HL-60 (cell line): Measurements from ENCODE around the gene ACCSL.

DNA sequence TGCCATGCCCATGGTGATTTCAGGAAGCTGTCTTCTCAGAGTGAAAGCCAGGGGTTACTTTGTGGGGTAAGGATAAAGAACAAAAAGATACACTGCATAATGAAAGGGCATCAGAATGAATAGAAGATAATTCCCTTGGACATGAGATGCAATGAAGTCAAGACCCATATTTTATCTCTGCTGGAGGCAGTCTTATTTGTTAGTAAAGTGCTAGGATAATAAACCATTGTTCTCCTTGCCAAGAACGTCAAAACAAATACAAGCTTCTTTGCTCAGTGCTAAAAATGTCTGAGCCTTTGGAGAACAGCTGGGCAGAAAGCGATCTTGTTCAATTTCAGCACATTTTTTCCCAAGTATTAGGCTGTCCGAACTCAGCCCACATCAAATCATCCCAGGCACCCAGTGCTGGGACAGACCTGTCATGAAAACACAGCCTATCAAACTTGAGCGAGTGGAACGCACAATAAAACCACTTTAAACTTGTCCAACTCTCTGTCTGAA is 38.0 kb upstream of the LDLRAD3 start:
- RRBS: no CpG with 5 or more reads among the region's 5 CpGs

- RRBS: no CpG with 5 or more reads among the region's 11 CpGs
Observed at GRCh38 chr11:36345040-36345509, 49.0 kb downstream of the PRR5L start.

GRCh38 chr11:36375150-36375844 is 79.2 kb downstream of the PRR5L start:
- RRBS: no CpG with 5 or more reads among the region's 8 CpGs

DNA sequence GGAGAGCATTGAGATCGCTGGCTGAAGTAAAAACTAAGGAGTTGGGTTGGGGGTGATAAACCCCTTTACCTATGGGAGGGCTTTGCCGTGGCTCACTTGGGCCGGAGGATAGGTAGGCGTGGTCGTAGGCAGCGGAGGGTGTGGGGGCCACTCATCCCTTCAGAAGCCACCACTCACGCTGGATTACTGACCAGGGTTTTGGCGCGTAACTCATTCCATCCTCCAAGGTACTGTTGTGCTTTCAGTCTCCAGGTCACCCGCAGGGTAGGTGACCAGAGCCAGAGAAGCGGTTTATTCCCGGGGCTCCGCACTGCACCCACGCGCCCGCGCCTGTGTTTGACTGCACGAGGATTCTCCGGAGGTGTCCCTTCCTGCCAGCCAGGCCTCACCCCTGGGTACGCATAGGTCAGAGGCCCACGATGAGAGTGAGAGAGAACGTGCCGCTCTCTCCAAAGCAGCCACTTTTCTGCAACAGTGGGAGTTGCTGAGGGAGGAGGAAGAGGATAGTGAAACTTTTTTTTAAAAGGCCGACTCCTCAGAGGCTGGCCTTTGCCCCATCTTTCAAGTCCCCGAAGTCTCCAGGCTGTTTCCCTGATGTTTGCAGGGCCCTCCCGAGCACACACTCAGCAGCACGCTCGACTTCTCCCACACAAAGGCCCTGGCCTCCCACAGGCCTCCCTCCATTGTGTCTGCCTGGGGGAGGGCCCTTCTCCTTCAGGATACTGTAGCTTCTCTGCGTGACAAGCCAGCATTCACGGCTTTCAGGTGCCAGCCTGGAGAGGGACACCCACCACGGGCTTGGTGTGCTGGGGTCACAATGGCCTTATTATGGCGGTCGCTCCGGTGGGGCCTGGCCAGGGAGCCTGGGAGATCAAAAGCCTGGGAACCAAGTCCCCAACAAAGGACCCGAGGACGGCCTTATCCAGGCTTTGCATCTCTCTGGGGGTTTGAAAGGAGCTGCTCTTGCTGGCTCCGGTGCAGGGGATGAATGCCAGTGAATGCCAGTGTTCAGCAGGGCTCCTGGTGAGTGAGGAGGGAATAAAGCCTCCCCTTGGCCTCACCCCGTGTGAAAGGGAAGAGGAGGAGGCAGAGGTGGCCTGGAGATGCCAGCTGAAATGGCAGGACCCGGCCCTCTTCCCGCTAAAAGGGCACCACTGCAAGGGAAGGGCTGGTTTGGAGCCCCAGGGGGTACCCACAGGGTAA is 55.2 kb downstream of the TRAF6 start:
- RRBS: 90% methylated on average over 8 of the region's 40 CpGs

GRCh38 chr11:36501101-36501718 is 8.9 kb downstream of the TRAF6 start:
- RRBS: no CpG with 5 or more reads among the region's 6 CpGs

- RRBS: no CpG with 5 or more reads among the region's 6 CpGs
Observed at GRCh38 chr11:41971465-41971869, 512.0 kb upstream of the LRRC4C start.

- RRBS: no CpG with 5 or more reads among the region's 1 CpG
Observed at GRCh38 chr11:42631191-42631672, 680.6 kb upstream of the API5 start.

DNA sequence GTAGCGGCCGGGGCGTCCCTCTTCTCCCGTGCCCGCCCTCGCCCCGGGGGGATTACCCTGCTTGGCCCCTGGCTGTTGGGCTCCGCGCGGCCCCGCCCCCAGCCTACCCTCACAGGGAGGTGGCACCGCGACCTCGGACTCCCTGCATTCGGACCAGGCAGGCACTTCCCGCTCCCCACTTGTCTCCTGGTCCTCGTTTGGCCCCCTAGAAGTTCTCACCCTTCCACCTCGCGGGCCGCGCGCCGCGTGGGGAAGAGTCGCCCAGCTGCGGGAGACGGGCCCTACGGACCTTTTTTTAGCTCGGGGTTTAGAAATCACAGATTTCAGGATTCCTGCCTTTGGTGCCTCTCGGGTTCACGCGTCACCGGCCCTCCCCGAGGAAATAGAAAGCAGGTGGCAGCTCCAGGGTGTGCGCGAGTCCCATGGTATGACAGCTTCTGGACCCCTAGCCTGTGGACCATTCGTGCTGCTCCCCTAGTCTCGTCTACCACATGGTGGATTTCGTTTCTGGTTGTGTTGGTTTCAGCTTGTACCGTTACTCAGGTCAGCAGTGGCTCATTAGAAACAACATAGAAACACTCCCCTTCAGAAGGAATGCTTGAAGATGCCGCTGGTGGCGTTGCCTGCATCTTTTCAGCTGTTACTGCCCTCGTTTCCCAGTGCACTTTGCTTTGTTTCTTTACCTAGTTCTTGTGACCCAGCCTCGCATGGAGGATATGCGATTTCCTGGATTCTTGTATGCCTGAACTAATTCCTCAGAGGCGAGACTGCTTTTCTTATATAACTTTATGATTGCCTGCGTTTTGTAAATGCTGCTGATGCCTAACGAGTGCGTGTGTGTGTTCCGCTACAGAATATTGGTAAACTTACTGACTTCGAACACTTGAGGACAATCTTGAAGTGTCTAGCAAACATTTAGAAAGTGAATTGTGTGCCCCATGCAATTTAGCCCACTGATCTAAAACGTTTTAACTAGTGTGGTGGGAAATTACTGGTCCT is 693 bp downstream of the TTC17 start:
- RRBS: 4% methylated on average over 7 of the region's 52 CpGs

DNA sequence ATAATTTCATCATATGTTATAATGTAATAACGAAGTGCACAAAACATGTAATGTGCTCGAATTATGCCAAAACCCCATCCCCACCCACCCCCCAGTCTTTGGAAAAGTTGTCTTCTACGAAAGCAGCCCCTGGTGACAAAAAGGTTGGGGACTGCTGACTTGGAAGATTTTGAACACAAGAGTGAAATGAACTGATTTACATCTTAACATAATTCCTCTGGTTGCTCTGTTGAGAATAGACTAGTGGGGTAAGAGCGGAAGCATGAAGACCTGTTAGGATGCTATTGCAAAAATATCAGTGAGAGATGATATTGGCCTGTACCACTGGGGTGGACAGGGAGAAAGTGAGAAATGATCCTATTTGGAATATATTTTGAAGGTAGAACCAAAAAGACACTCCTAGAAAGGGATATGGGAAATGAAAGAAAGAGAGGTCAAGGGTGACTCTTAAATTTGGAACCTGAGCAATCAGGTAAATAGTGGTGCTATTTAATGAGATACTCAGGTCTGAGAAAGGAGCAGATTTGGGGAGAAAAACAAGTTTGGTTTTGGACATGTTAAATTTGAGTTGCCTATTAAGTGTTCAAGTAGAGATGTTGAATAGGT is 63.1 kb downstream of the TTC17 start:
- RRBS: no CpG with 5 or more reads among the region's 4 CpGs

GRCh38 chr11:43681678-43681993 is 1.1 kb downstream of the HSD17B12 start:
- RRBS: no CpG with 5 or more reads among the region's 7 CpGs

GRCh38 chr11:43681996-43682533 is 1.5 kb downstream of the HSD17B12 start:
- RRBS: no CpG with 5 or more reads among the region's 13 CpGs

GRCh38 chr11:43697357-43698270 is 17.1 kb downstream of the HSD17B12 start:
- RRBS: no CpG with 5 or more reads among the region's 2 CpGs

- RRBS: no CpG with 5 or more reads among the region's 2 CpGs
Observed at GRCh38 chr11:43905673-43906320, 25.2 kb downstream of the ALKBH3 start.

DNA sequence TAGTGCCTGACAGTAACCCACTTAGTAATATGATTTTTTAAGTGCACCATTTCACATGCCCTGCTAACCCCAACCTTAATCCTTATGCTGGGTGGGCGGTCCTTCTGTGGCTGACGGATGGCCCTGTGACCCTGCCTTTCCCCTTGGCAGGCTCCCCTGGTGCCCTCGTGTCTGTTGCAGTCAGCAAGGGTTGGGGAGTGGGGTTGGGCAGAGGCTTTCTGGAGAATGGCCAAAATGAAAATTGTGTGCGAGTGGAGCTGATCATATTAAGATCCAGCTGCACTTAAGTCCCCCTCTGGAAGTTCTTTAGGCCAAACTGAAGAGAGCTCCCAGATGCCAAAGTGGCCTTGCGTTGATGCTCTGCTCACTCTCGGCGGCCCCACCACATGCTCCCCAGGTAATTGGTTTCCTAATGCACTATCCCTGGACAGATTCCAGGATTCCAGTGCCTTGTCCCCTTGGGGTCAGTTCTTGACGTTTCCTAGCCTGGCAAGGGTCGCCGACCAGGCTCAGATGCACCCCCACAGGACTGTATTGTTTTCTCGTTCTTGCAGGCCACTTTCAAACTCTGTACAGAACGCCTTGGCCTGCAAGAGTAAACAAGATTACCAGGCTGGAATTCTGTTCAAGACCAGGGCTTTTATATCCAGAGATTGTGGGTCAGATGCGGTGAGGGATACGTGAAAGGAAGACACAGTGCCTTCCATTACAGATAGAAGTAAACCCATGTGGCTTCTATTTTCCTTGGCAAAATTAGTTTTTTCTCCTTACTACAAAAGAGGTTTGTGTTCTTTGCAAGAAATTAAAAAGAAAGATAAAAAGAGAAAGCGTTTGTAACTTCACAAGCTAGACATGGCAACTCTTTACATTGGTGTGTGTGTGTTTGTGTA is 16.3 kb upstream of the C11orf96 start:
- RRBS: no CpG with 5 or more reads among the region's 15 CpGs

DNA sequence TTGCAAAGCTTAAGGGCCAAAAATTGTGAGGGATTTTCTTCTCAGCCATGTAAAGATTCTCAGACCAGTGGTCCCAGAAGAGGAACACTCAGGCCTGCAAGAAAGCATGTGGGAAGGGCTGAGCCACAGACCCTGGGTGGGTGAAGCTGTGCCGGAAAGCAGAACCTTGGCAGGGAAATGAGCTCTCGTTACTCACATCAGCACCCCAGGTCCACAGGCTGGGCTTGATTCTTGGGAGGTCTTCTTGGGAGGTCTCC is 9.0 kb upstream of the C11orf96 start:
- RRBS: no CpG with 5 or more reads among the region's 2 CpGs

DNA sequence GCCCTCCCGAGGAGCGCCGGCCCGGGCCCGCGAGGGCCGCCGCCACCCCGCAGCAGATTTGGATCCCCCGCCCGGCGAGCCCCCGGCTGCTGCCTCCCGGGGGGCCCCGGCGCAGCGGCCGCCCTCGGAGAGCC is 160 bp downstream of the C11orf96 start:
- RRBS: 2% methylated on average over 8 of the region's 19 CpGs

- RRBS: no CpG with 5 or more reads among the region's 6 CpGs
Observed at GRCh38 chr11:43989613-43990291, 47.3 kb downstream of the C11orf96 start.

DNA sequence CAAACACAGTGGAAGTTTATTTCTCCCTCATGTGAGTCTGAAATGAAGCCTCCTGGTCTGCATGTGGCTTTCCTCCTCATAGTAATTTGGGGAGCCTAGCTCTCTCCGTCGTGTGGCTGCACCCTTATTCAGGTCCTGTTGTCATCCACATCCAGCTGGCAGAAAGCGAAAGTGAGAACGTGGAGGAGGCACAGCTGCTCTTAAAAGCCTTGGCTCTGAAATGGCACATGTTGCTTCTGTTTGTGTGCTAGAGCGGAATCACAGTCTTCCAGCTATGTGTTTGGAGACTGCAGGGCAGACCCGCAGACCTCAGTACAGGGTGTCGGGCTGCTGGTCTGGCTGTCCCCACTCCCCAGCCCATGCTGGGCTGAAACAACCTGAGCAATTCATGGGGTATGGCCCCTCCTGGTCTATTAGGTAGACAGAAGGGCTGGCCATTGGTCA is 50.4 kb downstream of the C11orf96 start:
- RRBS: no CpG with 5 or more reads among the region's 7 CpGs

- RRBS: 71% methylated on average over 2 of the region's 4 CpGs
Observed at GRCh38 chr11:44047766-44048156, at the start of gene ACCSL. Gene ACCSL, plus strand, starts transcription at chr11:44047981.

DNA sequence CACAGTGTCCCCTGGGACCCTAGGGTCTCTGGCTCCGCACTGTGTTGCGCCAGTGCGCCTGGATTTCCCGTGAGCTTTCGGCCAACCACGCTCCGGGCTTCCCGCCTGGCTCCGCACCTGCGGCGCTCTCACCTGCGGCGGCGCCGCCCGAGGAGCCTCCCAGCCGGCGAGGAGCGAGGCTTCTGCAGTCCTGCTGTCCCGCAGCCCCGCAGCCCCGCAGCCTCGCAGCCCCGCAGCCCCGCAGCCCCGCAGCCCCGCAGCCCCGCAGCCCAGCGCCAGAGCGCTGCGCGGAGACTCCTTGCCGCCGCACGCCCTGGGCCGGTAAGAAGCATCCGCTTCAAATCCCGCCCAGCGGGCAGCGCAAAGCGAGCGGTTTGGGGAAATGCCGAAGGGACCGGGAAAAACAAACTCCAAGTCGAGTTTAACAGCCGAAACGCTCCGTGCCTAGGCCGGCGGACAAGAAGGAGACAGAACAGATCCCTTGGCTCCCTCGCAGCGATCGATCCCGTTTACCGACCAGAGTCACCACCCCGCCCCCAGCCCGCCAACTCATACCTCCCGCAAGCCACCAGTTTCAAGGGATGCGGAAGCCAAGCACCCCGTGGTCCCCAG is 875 bp downstream of the ALX4 start:
- RRBS: 32% methylated on average over 21 of the region's 60 CpGs